Cardiac ventricle fibroblast (primary cell): Measurements from ENCODE around the genes TENT5A and NT5E.

- RAMPAGE, long total RNA: no peak
These were observed 421.4 kb downstream of the BCKDHB start for GRCh38 chr6:80527442-80528682.

DNA sequence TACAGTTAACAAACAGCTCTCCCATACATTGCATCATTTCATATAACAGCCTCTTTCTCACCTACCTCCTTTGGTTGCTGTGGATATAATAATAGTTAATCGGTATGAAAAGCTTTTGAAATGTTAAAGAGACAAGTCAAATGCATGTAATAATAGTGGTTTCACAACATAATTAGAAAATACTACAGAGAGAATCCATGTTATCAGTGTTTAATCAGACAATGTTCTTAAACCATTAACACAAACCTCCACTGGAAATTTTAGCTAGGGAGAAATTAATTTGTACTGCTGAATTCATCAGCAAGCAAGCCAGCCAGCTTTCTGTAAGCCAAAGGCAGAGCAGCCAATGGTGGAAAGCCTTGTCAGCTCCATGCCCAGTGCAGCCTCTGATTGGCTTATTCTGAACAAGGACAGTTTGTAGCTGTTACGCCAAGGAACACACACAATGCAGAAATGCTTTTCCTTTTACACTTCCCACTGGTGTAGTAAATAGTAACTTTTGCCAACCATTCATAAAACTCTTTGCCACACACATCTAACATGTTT is 265.1 kb downstream of the TENT5A start:
- RAMPAGE, long total RNA: no peak

DNA sequence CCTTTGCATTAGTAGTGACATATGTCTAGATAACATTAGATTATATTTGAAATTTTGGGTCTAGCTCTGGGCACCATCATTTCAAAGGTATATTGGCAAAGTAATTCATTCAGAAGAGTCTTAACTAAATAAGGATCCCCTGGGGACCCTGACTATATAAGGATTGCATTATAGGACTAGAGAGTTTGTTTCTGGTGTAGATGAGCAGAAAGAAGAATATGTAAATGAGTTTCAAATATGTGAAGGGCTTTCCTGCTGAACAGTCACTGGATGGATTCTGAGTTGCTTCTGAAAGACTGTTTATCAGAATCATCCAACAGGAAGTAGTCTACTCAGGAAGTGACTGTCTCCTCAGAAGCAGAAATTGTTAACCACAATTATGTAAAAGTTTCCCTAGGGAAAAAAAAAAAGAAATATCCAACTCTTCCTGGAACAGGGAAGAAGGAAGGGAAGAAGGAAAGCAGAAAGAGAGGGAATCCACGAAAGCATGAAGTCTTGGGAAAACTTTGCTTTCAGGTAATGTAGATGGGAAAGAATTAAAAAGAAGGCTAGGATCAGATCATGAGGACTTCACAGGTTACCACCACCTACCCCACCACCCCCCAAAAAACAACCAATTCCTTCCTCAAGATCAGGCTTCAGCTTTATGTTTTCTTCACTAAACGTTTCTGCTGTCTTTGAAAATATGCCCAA is 138.9 kb downstream of the TENT5A start:
- RAMPAGE, long total RNA: no peak

DNA sequence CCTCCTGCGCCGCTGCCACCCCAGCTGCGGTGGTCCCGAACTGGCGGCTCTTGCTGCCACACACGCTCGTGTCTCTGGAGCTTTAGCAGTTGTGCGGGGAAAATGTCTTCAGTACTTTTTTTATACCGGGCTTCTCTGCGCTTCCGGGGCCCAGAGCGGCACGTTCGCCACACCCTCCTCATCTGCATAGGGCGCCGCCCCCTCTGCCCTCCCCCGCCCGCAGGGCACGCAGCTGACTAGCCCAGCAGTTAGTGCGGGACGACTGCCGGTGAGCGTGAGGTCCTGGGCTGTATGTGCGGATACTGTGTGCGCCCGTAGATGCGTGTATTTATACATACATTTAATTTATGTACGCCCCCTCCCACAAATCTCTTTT is at the start of gene TENT5A:
TSS of gene TENT5A (minus strand) at position 95 of the 376 bp plus-strand sequence.
- RAMPAGE, long total RNA: no peak

DNA sequence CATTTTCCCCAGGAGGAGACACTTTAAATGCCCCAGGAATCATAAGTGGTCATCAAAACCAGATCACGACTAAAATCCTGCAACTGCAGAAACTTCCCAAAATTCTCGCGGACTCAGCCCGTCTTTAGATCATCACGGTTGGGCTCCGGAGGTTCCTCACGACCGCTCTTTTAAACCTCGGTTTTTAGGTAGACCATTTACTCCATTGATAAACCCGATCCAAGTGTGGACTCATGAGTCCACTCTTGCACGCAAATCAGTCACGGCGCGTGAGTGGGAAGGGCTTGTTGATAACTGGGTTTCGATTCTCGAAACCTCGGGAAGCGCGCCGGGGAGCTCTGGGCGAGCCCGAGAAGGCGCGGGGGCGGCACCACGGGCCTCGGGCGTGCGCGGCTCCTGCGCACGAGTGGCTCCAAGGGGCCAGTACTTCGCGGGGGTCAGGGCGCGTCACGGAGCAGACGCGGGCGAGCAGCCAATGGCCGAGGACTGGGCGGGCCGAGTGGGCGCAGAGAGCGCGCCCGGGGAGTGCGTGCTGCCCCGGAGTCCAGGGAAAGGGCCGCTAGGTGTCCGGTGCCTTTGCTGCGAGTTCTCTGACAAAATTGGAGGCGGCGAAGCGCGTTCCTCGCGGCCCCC is 598 bp upstream of the TENT5A start:
- RAMPAGE, long total RNA: no peak

DNA sequence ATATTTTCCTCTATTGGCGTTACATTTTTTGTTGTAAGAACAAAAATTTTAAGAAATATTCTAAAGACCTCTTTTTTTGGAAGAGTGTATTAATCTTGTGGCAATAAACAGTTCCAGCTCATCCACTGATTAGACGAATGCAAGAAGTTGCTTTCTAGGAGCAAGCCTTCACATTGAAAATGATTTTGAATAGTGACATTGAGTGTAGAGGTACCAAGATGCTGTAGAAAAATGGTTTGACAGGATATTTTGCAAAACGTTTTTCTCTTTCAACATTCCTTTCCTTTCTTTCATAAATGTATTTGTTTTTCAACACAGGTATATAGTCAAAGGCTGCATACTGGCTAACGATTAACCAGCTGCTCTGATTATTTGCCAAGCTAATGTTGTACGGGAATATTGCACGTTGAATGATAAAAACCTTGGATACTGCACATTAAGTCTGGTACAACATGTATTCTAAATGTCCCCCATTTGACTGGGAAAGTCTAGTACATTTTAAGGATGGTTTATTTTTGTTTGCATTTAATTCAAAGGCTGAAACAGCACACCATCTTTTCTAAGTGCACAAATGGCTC is 78.8 kb upstream of the TENT5A start:
- RAMPAGE, long total RNA: no peak

DNA sequence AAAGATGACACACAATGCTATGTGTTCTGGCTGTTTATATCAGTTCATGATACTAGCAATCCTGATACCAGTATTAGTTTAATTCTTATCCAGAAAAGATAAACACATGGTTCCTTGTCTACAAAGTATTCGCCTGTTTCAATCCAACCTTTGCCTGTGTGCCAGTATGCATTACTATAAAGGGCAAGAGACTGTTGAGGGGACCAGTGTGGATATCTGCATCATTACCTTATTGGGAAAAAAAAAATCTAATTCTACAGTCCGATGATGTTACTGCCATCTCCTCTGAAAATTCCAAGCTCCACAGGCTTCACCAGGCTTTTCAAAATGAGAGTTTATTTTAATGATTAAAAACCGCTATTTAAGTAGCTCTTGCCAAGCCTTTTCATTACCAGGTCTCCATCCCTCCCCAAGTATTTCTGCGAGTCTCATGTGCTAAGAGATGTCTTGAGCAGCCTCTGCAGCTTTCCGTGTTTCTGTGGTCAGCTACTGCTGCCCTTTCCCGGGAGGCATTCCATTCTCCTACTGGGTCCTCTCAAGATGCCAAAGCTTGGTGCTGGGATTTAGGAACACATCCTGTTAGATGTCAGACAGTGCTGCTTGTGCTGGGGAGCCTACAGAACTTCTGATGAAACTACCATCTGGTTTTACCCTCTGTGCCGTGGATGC is 4.1 kb downstream of the RWDD2A start:
- RAMPAGE, long total RNA: no peak

DNA sequence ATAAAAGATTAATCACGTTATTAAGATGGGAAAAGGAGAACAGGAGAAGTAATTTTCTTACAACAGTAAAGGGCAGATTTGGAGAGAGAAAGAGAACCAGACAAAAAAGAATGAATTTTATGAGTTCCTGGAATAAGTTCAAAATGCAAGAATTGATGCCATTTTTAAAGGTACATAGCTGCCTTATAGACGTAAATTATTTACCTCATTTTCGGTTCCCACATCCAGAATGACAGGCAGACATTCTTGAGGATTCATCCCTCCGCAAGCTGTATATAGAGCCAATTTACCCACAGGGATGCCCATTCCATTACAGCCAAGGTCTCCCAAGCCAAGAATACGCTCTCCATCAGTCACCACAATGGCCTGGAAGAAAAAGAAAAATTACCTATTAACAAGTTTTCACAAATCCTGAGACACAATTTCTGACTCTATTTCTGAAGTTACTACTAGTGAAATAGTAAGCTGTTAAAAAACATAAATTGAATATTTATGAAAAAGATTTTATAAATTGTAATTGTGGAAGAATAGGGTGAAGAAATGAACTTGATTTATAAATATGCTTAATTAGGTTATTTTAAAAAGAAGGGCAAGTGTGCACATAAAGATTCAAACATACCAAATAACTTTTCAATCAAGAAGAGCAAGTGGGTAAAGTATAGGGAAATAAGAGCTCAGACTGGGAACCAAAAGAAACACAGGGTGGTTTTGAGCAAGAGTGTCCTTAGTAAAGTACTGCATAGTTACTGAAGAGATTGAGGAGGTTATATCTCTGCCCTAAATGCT is 84.7 kb downstream of the ME1 start:
- RAMPAGE, long total RNA: no peak

- RAMPAGE, long total RNA: no peak
These were observed 555 bp upstream of the PRSS35 start for GRCh38 chr6:83511788-83512170.

- RAMPAGE, long total RNA: no peak
These were observed 321 bp downstream of the SNAP91 start for GRCh38 chr6:83708559-83709001.

- RAMPAGE, long total RNA: no peak
These were observed 183.9 kb upstream of the CEP162 start for GRCh38 chr6:84411367-84411740.

GRCh38 chr6:84583702-84584172 is 180.7 kb downstream of the TBX18 start:
- RAMPAGE, long total RNA: no peak

GRCh38 chr6:85389037-85389837 is 60.6 kb upstream of the NT5E start:
- RAMPAGE, long total RNA: no peak

DNA sequence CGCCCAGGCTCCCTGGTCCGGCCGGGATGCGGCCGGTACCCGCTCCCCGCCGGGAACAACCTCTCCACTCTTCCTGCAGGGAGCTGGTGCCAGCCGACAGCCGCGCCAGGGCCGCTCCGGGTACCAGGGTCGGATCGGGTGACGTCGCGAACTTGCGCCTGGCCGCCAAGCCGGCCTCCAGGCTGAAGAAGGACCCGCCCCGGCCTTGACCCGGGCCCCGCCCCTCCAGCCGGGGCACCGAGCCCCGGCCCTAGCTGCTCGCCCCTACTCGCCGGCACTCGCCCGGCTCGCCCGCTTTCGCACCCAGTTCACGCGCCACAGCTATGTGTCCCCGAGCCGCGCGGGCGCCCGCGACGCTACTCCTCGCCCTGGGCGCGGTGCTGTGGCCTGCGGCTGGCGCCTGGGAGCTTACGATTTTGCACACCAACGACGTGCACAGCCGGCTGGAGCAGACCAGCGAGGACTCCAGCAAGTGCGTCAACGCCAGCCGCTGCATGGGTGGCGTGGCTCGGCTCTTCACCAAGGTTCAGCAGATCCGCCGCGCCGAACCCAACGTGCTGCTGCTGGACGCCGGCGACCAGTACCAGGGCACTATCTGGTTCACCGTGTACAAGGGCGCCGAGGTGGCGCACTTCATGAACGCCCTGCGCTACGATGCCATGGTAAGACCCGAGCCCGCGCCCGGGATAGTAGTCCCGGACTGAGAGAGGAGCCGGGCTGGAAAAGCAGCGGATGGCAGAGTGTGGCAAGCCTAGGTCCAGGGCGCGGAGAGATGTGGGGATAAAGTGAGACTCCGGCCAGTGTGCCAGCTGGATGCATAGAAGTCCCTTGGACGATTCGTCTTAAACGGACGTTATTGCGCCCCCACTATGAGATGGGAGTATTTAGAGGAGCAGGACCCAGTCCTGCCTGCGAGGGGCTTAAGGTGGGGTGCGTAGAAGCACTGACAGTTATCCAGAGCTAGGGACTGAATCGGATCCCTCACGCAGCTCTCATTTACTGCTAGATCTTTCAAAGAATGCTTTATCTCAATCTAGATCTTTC is at the start of gene NT5E:
TSS of gene NT5E (plus strand) at position 267 of the 1,044 bp plus-strand sequence.
- RAMPAGE, long total RNA: no peak

GRCh38 chr6:85451625-85451839 is 1.6 kb downstream of the NT5E start:
- RAMPAGE, long total RNA: no peak

DNA sequence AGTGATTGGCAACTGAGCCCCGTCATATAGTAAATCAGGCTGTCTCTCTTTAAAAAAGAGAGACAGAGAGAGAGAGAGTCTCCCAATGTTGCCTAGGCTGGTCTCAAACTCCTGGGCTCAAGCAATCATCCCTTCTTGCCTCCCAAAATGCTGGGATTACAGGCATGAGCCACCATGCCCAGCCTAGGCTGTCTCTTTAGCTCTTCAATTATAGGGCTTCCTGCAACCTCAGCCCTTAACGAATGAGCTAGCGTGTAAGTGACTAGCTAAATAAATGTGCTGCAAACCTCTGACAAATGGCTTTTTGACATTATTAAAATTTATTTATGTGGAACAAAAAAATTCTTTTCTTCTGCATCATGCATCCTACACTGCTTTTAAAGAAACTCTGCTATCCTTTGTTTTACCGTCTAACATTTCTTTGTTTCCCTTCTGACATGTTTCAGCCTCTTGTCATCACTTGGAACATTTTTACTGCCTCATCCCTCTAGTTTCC is 9.2 kb downstream of the NT5E start:
- RAMPAGE, long total RNA: no peak

DNA sequence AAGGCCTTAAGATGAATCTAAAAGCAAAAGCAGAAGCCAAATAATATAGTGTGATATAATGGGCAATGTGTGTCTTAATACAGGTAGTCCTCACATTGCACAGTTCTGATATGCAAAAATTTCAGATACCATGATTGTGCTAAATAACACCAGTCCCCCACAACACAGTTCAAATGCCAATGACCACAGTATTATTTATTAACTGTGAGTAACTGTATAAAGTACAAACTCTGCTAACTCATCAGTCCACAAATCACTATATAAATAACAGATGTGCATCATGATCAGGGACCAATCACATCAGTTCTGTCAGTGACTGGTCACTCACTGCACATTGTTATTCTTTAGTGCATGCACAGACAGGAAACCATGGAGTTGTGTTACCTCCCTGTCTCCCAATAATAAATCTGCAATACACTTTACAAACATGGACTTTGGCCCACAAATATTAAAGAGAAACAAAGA is 18.5 kb downstream of the SNX14 start:
- RAMPAGE, long total RNA: no peak

DNA sequence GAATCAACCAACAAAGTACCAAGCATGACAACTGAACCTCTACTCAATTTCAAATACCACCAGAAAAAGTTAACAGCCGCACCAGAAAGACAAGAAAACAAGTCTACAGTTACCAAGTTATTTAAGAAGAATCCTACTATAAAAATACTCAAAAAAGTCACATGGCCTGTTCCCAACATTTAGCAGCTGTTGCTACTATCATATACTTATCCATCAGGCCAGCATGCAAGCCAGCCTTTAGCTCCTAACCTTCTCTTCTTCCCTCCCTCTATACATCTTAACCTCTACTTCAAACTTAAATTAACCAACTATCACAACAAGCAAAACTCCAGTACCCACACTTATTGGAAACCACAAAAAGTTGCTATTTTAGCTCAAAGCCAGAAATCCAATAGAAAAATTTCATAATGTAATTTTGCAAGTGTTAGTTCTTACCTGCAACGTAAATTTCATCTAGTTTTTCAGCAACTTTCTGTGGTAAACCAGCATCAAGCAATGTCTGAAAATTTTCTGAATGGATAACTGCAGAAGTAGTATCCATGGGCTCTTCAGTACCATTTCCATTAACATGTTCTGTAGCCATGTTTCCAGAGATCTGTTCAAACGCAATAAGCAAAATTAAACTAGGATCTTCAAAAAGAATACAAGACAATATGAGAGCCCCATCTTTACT is 1.7 kb downstream of the SYNCRIP start:
- RAMPAGE, long total RNA: no peak

- RAMPAGE, long total RNA: no peak
These were observed 36.3 kb upstream of the SYNCRIP start for GRCh38 chr6:85678813-85679646.

- RAMPAGE, long total RNA: no peak
These were observed 414.6 kb upstream of the SYNCRIP start for GRCh38 chr6:86057166-86057766.